GM06990 (cell line): ENCODE data around the gene HEATR5B.

DNA sequence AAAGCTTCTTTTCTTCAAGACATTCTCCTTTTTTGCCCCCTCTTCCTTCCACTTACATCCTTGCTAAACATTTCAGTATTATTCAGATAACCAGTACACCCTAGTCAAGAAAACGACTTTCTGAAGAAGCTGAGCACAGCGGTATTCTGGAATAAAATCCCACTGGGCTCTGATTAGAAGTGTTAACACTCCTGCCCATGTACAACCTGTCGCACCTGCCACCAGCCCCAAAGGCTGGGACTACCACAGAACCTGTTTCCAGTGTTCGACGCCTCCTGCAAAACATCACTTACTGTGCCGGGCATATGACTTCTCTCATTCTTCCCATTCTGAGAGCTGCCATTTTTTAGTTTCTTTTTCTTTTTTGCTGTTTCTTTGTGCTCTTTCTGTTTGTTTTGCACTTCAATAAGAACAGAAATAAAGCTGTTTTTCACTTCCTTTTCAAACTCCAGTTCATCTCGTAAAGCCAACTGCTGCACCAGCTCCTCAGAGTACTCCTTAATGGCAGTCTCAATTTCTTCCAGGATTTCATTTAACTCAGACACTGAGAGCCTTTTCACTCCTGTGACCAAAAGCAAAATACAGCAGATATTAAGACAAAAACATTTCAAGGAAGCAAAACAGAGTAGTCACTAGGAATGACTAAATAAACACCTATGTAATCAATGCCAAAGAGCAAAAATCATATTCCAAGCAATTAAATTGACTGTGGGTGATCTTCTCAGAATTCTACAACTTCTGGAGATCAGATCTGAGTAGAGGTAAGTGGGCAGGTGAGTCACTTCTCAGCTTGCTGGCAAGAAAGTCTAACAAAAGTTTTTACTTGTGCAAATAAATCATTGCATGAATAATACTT lies 19.4 kb downstream of the FEZ2 start:
- RRBS = no CpG with 5 or more reads among the region's 7 CpGs

DNA sequence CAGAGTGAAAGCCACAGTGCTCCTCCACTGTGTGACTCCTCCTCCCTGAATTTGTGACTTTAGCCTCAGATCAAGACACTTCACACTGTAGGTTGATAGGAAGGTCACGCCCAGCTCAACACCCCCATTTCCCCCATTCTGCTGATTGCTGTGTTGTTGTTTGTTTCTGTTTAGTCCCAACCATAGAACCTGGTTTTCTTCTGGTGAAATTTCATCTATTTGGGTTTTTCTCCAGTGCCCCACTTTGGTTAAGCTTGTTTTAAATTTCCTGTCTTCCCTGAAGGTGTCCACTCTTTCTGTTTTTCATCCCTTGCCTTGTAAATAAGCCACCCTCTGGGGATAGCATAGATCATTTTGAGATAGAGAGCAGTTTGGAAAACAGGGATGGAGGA lies 102.3 kb downstream of the VIT start:
- RRBS = no CpG with 5 or more reads among the region's 1 CpG

DNA sequence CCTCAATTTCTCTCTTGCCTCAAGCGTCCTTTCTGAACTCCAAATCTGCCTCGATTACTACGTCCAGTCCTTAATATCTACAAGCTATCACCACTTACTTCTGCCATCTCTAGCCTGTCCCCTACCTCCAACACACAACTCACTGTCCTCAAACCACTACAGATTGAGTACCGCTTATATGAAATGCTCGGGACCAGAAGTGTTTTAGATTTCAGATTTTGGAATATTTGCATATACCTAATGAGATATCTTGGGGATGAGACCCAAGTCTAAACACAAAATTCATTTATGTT lies 10.8 kb downstream of the STRN start:
- RRBS = no CpG with 5 or more reads among the region's 5 CpGs

DNA sequence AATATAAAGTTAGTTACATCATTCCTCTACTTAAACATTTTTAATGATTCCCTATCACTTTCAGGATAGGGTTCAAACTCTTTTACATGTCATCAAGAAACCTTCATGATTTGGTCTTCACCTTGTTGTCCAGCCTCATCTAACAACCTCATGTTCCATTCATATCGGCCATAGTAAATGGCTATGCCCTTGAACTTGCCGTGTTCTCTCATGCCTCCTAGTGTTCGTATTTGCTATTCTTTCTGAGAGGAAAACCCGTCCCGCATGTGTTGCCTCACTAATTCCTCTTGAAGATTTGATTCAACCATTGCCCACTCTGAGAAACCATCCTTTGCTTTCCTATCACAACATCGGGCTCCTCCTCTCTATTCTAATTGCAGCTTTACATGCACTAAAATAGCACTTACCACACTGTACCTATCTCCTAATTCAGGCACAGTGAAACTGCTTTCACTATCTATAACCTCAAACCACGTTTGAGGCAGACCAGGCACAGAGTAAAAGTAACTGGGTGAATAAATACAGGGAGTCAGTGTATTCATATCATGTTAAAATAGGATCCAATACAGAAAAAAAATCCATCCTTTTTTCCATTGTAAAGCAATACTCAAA lies 38.8 kb upstream of the STRN start:
- RRBS = no CpG with 5 or more reads among the region's 7 CpGs

- RRBS = 5% methylated on average over 29 of the region's 82 CpGs
These were observed at the start of gene HEATR5B for GRCh38 chr2:37083657-37084879. TSS of gene HEATR5B (minus strand) at chr2:37084372.

DNA sequence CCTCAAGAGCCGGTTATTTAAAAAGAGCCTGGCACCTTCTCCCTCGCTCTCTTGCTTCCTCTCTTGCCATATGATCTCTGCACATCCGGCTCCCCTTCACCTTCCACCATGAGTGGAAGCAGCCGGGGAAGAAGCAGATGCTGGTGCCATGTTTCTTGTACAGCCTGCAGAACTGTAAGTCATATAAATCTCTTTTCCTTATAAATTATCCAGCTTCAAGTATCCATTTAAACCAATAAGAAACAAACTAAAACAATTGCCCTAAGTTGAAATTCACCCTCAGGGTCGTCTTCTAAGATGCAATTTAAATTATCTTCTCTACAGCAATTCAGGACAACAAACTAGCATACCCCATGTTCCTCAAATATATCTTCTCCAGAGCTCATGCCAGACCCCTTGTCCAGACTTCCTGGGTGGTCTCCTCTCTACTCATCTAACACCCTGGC lies 21.1 kb downstream of the GPATCH11 start:
- RRBS = 94% methylated on average over 3 of the region's 5 CpGs

DNA sequence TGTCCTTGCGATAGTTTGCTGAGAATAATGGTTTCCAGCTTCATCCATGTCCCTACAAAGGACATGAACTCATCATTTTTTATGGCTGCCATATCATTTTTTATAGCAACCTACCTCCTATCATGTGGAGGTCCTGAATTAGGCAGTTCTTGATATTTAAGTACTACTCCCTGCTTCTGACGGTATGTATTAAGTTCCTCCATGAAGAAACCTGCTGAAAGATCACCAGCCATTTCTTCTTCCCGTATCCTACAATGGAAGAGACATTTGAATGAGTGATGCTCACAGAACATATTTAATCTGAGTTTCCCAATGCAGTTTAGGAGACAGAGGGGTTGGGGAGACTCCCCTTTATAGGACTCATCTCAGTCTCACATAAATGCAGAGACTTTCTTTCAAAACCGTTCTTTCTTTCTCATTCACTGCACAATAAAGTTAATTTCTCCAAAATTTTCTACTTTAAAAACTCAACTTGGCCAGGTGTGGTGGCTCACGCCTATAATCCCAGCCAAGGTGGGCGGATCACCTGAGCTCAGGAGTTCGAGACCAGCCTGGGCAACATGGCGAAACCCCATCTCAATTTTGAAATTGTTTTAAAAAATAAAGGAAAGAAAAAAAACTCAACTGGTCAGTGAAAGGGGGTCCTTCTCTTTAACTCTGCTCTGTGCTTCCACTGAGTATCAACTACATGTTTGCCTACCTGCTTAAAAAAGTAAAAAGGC lies 9.0 kb downstream of the EIF2AK2 start:
- RRBS = no CpG with 5 or more reads among the region's 8 CpGs

DNA sequence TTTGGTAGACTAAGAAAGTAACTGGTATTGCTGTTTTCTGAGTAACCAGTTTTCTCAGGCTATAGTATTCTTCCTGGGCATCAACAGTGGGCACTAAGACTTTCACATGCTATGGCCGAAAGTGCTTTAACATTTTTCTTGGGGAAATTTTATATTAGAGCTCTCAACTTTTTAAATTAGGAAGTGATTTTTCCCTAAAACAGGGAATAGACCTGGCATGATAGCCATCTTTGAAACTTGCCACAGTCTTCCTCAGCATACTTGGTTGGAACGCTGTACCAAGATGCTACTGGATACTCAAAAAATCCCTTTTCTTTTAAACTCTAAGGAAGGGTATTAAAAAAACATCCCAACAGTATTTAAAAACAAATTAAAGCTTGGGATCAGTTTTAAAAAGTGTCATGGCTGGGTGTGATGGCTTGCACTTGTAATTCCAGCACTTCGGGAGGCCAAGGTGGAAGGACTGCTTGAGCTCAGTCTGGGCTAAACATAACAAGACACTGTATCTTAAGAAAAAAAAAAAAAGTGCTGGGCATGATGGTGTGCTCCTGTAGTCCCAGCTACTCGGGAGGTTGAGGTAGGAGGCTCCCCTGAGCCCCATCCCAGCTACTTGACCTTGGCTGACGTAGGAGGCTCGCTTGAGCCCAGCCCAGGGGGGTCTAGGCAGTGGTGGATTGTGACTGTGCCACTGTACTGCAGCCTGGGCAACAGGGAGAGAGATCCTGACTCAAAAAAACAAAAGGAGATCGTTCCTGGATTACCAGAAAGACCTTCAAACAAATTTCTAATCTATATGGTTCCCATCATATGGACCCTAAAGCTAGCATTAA lies 4.1 kb downstream of the CEBPZOS start:
- RRBS = no CpG with 5 or more reads among the region's 7 CpGs

- RRBS = 100% methylated on average over 1 of the region's 6 CpGs
These were observed 33.4 kb downstream of the NDUFAF7 start for GRCh38 chr2:37264879-37265335.

DNA sequence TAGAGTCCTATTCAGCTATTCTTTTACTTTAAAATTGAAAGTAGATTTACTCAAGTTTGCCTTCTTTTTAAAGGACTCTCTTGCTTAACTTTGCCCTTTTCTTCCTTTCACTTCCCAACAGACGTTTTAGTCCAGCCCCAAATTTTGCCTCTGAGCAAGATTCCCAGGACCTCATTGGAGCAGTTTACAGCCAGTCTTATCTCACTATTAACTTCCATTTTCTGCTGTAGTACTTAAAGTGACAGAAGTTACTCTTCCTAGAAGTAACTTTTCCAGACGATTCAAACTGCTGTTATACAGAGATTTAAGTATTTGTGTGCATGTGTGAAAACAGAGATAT lies 1.7 kb upstream of the PRKD3 start:
- RRBS = no CpG with 5 or more reads among the region's 2 CpGs

DNA sequence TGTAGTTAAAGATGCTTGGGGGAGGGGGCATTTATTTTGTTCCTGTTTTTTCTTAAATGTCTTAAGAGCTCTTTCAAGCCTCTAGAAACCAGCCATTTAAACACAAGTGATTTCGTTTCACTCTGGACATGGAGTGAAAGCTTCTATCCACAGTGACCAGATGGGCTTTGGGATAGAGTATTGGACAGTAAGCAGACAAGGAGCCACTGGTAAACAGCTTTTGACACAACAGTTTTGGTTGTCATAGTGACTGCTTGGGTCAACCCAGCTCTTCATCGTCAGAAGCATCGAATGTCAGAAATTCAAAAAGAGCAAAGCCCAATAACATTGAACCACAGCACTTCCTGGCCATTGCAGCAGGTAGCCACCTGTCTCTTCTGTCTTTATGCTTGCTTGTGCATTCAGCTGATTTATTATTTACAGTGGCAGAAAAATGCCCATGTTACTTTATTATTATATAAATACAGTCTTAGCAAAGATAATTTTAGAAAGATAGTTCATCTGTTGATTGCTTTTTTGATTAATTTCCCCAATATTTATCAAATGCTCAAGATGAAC lies 5.1 kb downstream of the QPCT start:
- RRBS = no CpG with 5 or more reads among the region's 3 CpGs

DNA sequence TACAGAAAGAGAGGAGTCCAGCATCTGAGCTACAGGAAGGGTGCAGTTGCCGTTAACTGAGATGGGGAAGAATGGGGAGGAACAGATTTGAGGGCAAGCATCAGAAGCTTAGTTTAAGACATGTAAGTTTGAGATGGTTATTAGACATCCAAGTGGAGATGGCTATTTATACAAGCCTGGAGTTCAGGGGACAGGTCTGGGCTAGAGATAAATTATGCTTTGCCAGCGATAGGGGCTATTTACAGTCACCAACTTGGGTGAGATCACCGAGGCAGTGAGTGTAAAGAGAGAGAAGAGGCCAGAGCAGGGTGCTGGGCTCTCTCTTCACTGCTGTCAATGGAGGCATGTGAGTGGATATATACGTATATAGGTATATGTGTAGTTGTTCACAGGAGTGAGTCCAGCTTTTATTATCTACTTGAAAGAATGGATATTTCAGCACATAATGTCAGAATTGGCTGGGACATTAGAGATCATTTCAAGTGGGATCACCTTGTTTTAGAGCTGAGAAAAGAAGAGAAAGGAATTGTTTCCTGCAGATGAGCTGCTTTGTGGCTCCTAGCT lies 81.0 kb downstream of the QPCT start:
- RRBS = no CpG with 5 or more reads among the region's 4 CpGs

DNA sequence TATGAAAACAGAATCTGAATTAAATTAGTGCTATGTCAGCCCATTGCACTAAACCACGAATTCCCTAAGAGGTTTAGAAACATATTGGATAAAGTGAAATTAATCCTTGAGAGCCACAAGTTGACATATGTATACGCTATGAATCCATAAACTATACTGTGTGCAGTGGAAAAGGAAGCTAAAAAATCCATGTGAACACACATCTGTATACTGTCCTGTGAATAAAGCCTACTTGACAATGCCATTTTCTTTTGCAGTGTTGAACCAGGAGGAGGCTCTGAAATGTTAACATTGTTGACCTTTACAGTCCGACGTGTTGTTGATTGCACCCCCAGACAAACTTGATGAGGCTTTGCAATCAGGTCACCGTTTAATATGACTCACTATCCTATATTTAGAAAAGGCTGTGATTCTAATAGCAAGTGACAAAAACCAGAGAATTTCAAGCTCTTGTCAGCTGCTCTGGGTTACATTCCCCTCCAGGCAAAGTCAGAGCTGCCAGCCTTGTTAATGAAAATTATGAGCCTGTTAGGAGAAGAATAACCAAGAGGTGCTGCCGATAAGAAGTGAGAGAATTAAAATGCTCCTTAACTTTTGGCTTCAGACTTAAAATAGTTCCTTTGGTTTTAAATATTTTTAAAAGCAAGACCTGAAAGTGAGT lies 161.9 kb downstream of the QPCT start:
- RRBS = no CpG with 5 or more reads among the region's 6 CpGs

DNA sequence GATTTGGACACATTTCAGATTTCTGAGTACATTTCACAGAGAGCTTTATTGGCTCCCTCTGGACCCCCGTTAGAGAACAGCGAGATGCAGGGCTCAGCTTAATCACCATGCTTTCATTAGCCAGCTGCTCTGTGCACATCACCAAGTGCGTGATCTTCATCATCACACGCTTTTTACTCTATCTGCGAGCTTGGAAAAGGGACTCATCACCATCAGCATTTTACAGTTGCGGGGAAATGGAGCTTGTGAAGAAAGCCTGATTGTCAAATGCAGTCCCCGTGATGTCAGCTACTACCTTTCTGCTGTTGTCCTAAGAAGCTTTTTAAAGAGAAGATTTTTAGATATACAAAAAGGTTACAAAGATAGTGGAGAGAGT lies 88.5 kb downstream of the CDC42EP3 start:
- RRBS = no CpG with 5 or more reads among the region's 7 CpGs

DNA sequence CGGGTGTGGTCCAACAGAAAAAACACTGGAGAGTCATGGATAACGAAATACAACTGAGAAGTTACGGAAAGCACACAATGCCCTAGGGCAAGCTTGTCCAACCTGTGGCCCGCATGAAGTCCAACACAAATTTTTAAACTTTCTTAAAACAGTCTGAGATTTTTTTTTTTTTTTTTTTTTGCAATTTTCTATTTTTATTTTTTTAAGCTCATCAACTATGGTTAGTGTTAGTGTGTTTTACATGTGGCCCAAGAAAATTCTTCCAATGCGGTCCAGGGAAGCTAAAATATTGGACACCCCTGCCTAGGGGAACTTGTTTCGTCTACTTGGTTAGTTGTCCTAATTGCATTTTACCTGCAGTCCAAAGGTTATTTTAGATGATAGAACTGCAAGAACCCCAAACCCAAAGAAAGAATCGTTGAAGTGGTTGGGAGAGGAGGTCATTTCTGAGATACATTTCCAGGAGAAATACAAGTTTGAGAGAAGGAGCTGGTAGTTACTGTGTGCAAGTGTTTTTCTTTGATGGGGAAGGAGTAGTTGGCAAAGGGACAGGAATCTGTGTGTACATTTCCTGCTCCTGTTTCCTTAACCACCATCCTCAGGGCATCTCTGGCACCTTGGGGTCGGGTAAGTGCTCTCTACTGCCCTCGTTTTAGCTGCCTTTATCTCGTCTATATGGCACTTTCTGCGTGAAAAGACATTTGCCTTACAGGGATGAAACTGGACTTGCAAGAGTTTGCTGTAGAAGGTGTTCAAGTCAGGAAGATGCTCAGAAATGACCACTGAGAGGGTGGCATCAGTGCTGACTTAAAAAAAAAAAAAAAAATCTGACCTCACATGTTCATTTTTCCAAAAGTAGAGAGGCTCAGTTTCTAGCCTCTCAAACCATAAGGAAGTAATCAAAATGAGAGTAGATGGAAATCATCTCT lies 27.4 kb downstream of the CDC42EP3 start:
- RRBS = no CpG with 5 or more reads among the region's 11 CpGs

GRCh38 chr2:37711262-37711929 lies 40.0 kb upstream of the CDC42EP3 start:
- RRBS = no CpG with 5 or more reads among the region's 2 CpGs

DNA sequence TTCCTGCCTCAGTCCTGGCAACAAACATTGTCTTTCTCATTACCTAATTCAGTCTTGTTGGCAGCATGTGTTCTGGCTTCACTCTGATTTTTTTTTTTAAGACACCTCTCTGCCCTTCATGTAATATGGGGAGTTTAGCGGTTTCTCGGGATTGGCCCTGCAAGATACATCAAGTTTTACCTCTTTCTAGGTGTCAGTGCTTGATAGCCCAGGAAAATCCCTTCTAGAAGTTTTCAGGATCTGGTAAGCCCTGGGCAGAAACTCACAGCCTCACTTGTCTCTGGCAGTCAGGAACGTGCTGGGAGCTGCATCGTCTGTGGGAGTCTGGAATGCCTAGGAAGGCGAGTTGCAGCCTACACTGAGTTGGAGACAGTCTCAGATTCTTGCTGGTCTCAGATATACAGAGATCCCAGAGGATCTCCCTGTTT lies 104.3 kb upstream of the CDC42EP3 start:
- RRBS = no CpG with 5 or more reads among the region's 5 CpGs

- RRBS = no CpG with 5 or more reads among the region's 6 CpGs
These were observed 115.4 kb upstream of the CDC42EP3 start for GRCh38 chr2:37786690-37787332.

- RRBS = no CpG with 5 or more reads among the region's 1 CpG
These were observed 97.1 kb upstream of the RMDN2 start for GRCh38 chr2:37828091-37828333.